Endothelial cell (in vitro differentiated cells): ENCODE data around the gene GNA12.

DNA sequence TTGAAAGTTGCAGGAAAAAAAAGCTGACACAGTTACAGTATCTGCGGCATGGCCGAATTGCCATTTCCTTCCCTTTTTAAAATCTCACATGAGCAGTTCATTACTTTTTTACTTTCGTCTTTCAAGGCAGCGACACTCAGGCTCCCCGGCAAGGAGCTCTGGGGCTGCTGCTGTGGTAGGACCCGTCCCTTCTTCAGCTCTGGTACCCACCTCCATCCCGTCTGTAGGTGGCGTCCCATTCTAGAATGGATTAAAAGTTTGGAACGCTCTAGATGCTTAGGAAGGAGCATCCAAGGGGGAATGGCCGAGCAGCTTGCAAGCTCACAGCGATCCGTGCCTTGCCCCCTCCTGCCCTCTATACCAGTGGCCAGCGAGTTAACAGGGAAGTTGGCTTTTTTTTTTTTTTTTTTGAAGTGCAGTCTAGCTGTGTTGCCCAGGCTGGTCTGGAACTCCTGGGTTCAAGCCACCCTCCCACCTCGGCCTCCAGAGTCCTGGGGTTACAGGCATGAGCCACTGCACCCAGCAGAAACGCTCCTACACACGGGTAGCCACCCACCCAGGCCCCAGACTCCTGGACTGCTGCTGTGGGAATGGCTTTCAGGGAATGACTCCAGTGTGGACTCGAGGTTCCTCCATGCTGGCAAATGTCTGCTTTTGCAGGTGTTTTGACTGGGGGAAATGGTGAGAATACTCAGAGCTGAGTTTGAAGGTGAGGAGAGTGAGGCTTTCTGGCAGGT lies 22.7 kb upstream of the TTYH3 start:
- PRO-cap: no peak

GRCh38 chr7:2621980-2622768 lies 9.6 kb upstream of the TTYH3 start:
- PRO-cap: no peak

- PRO-cap: no peak
These were observed 6.4 kb downstream of the TTYH3 start for GRCh38 chr7:2637840-2638853.

DNA sequence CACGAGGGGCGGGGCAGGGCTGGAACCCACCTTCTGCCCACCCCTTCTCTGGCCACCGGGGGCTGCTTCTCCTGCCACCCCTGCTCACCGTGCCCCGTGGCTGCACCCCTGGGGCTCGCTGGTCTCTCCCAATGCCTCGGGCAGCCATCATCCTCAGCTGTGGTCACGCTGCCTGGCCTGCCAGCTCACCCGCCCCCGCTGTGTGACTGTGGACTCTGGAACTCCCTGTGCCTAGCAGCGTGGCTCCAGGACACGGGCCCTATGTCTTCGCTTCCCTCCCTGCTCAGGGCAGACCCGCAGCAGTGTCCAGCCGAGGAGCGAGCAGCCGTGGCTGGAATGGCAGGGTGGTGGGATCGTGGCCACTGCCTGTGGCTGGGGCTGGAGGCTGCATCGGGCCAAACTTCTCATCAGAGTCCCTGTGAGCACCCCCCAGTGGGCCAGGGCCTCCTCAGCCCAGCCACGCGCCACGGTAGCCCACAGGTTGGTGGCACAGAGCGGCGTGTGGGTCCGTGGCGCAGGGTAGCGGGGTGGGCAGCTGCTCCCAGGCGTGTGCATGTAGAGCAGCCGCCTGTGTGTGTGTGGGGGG lies 8.1 kb downstream of the TTYH3 start:
- PRO-cap: no peak

DNA sequence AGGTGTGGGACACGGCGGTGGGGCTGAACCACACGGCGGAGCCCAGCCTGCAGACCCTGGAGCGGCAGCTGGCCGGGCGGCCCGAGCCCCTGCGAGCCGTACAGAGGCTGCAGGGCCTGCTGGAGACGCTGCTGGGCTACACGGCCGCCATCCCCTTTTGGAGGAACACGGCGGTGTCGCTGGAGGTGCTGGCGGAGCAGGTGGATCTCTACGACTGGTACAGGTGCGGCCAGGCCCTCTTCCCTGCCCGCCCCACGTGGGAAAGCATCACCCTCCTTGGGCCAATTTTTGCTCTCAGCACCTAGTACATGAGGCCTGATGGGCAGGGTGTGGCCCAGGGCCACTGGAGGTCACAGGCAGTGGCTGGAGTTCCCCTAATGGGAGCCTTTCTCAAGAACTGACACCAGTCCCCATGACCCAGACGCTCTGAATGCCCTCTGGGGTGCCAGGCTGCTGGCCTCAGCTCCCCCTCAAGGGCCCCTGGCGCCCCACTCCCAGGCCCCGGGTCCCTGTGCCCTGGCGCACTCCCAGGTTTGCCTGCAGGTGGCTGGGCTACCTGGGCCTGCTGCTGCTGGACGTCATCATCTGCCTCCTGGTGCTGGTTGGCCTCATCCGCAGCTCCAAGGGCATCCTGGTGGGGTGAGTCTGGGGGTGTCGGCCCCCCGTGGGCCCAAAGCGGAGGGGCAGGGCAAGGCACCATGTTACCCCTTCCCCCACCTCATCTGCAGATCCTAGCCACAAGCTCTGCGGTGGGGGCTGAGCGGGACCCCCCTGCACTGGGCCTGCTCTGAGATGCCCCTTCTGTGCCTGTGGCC lies 15.8 kb downstream of the TTYH3 start:
- PRO-cap: no peak

DNA sequence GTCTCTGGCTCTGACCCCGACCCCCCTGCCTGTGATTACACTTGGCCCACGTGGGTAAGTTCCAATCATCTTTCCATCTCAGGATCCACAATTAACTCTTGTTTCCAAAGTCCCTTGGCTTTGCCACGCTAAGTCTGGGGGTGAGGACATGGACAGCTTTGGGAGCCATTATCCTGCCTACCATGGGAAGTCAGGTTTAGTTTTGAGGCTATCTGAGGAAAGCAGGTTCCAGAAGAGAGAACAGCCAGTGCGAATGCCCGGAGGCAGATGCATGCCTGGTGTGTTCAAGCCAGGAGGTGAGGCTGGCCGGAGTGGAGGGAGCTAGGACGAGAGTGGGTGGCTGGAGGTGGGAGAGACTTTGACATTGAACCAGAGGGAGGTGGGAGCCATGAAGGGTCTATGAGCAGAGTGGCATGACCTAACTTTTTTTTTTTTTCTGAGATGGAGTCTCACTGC lies 20.8 kb upstream of the AMZ1 start:
- PRO-cap: no peak

DNA sequence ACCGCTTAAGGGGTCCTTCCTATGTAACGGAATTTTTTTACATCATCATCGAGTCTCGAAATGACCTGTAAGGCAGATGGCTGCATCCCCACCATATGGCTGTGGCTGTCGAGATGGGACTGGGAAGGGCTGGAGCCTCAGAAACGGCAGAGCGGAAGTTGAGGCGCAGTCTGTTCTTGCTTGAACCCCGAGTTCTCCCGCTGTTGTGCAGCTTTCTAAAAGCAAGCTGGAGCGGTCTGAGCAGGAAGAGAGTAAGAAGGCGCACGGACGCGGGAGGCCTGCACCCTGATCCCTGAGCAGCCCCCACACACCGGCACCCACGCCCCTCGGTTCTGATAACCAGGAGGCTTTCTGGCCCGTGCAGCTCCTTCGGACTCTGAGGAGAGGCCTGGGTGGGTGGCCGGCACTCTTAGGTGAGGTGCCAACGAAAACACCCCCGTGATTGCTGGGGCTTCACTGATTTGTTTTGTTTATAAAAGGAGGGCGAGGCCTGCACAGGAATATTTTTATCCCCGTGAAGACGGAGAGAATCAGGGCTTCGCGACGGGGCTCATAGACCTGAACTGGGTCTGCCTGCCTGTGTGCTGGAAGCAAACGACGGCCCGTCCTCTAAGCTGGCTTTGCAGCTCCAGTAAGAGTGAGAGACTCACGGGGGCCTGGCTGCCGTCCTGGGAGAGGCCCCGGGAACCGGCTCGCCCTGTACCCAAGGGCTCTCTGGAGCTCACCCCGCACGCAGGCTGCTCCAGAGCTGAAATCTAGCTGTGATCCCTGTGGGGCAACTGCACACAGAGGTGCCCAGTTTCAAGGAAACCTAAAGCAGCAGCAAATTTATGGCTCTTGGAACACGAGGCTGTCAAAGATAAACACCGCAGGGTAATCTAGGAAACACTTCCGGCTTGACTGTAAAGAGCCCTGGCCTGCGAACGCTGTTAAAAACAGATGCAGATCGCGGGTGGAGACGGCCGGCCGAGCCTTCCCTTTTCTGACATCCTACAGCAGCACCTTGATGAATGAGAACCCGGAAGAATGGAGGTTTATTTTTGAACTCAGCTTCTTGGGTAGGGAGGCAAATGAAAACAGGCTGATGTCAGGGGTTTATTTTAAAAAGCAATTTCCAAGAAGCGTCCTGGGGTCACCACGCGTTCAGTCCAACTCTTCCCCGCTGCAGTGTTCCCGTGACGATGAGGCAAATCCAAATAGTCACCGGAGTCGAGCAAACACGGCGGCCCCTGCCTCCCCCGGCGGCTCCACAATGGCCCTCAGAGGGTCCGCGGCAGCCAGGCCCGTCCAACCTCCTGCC lies 29.2 kb downstream of the AMZ1 start:
- PRO-cap: no peak

- PRO-cap: no peak
These were observed 43.0 kb downstream of the AMZ1 start for GRCh38 chr7:2730915-2731576.

DNA sequence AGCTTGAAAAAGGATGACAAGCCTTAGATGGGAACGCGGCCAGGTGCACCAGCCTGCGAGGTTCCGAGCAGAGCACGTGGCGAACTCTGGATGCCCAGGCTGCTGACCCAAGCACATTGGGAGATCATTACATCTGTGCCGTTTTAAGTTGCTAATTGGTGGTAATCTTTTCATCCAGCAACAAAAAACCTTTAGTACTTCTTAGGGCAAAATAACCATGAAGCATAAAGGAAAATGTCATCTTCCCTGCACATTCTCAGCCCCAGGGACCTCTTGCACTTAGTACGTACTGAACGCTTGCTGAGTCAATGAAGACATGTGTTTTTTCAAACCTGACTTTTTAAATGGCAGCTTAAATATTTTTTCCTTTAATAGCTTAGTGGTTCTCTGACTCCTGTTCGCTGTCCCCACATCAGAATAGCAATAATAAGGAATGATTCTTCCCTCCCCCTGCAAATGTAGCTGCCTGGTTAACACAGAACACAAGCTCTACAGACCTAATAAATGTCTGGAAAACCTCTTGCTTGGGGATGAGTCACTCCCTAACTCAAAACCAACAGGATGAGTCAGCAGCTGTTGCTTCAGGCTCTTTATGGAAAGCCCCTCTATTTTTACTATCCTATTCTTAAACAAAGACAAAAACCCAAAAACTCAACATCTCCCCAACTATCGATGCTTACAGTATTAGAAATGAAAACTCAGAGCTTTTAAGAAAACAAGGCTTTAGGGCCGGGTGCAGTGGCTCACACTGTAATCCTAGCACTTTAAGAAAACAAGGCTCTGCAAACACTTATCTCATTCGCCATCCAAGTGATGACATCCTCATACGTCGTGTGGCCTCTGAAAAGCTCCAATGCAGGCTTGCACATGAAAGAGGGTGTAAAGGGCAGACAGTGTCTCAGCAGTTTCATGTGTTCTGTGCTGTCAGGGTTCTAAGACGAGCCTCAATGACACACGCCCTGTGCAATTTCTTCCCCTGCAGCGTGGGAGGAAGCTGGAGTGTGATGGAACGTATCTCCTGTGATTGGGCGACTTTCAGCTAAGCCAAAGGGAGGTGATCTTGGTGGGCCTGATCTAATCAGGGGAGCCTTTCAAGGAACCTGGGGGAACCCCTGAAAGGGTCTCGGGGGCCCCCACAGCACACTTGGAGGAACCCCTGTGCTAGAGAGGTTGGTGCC lies 69.9 kb downstream of the AMZ1 start:
- PRO-cap: no peak

DNA sequence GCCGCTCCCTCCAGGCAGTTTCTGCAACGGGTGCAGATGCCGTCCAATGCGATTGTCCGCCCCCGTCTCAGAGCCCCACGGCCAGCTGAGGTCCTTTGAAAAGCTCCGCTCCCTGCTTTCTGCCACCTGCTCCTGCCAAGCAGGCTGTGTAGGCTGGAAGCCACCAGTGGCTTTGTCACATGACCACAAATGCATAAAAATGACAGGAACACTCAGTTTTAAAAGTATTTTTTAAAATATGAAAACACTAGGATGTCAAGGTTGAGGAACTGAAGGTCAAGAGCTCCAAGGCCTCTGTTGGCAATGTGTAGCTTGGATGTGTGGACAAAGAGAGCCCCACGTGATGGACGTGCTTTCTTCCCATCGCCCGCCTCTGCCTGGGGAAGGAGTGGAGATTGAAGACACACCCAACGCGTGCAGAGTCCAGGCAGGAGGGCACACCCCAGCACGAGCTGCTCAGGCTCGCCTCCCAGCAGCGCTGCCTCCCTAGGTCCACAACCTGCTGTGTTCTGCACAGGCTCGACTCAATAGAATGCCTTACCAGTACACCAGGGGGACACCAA lies 71.9 kb downstream of the AMZ1 start:
- PRO-cap: no peak

DNA sequence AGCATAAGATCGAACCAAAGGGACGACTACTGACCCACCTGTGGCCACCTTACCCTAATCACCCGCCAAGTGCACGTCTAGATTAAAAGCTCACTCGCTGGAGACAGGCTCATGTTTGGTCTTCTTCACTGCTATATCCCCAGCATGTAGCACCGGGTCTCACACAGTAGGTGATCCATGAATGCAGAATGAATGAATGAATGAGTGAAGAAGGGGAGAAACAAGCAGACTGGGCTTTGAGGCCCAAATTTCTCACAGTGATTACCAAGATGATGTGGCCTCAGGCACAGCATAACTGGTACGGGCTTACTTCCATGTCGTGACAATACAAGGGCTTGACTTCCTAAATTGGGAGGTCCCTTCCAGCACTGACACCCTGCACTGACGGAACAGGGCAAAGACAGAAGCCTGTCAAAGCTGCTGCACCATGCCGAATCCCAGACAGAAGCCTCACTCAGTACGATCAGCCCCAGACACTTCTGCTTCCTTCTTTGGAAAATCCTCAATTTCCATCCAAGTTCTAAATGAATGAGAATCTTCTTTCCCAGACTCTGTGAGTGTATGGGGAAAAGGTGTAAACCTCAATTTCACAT lies 52.0 kb downstream of the GNA12 start:
- PRO-cap: no peak

GRCh38 chr7:2821148-2821869 lies 22.8 kb downstream of the GNA12 start:
- PRO-cap: bidirectional peak, plus-strand start at chr7:2821728, minus-strand start at chr7:2821684

DNA sequence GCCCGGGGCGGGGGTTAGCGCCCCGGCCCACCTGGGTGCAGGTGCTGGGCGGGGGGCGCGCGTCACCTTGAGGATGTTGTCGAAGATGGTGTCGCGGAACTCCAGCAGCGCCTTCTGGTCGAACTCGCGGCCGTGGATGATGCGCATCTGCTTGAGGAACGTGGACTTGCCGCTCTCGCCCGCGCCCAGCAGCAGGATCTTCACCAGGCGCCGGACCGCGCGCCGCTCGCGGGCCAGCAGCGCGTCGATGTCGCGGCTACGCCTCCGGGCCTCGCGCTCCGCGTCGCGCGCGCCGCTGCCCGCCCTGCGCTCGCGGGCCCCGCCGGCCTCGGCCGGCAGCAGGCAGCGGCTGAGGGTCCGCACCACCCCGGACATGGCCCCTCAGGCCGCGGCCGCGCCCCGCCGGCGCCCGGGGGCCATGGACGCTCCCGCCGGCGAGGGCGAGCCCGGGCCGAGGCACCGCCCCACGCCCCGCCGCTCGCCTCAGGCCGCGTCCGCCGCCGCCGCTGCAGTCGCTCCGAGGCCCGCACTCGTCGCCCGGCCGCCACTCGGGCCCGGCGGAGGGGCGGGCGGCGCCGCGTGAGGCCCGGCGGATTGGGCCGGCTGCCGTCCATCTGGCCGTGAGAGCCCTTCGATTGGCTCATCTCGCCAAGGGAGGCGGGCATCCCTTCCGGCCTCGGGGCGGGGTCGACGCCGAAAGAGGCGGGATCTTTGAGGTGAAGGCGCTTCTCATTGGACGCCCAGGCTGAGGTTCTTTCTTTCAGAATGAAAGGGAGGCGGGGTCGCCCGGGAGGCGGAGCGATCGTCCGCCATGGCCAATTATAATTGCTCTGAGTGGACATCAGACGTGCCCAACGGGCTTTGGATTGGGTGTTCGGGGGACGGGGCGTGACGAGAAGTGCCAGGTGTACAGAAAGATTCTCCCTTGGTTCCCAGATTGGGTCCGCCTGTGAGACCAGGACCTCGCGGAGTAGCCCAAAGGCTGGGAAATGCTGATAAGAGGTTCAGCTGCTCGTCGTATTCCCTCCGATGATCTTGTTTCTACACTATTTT lies at the start of gene GNA12:
TSS of gene GNA12 (minus strand) at position 522 of the 1,053 bp plus-strand sequence.
- PRO-cap: bidirectional peak, plus-strand start at position 194 of the sequence, minus-strand start at position 116 of the sequence; bidirectional peak, plus-strand start at position 910 of the sequence, minus-strand start at position 522 of the sequence; unidirectional peak, plus-strand start at position 935 of the sequence

- PRO-cap: no peak
These were observed 15.5 kb downstream of the CARD11 start for GRCh38 chr7:3028022-3028779.

DNA sequence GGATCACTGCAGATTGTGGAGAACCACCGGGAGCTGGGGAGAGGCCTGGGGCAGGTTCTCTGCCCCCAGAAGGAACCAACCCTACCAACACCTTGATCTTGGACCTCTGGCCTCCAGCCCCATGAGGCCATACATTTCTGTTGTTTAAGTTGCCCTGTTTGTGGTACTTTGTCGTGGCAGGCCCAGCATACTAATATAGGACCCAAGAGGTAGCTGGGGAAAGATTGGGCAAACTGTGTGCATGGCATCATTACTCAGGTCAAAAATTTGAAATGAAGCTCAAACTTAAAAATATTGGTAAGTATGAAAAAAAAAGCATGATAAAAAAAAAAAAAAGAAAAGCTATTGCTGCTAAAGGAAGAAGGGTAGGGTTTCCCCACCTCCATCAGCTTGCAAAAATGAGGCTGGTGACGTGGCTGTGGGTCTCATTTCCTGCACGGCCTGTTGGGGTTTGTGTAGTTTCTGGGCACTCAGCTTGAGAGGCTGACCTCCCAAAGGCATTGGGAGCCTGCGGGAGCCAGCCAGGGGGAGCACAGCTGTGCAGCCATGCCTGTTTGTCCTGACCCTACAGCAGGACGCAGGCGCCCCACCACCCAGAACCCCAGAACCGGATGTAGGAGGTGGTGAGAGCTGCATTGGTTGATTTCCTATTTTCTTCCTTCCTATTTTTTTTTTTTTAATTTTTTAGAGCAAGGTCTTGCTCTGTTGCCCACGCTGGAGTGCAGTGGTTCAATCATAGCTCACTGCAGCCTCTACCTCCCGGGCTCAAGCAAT lies 48.7 kb upstream of the CARD11 start:
- PRO-cap: no peak

DNA sequence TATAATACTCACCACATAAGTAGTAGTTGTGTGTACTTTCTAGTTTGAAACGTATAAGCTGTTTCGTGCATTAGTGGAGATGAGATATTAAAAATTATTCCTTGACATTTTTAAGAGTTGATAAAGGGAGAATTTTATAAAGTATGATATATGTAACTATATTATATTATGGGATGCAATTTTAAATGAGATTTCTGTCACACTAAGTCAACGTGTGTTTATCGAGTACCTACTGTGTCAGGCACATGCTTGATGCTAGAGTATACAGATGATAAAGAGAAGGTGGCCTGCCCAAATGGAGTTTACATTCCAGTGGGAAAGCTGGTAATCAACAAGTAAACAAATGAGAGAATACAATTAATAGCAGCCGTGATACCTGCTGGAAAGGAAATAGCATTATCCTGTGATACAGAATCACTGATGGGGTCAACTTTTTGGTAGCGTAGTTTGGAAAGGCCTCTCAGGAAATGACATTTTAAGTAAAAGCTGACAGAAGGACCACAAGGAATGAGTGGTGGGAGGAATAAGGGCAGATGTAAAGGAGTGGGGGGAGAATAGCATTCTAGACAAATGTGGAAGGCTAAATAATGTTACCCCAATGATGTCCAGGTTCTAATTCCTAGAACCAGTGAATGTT lies 87.7 kb downstream of the SDK1 start:
- PRO-cap: no peak

- PRO-cap: no peak
These were observed 337.9 kb downstream of the SDK1 start for GRCh38 chr7:3638967-3639266.

DNA sequence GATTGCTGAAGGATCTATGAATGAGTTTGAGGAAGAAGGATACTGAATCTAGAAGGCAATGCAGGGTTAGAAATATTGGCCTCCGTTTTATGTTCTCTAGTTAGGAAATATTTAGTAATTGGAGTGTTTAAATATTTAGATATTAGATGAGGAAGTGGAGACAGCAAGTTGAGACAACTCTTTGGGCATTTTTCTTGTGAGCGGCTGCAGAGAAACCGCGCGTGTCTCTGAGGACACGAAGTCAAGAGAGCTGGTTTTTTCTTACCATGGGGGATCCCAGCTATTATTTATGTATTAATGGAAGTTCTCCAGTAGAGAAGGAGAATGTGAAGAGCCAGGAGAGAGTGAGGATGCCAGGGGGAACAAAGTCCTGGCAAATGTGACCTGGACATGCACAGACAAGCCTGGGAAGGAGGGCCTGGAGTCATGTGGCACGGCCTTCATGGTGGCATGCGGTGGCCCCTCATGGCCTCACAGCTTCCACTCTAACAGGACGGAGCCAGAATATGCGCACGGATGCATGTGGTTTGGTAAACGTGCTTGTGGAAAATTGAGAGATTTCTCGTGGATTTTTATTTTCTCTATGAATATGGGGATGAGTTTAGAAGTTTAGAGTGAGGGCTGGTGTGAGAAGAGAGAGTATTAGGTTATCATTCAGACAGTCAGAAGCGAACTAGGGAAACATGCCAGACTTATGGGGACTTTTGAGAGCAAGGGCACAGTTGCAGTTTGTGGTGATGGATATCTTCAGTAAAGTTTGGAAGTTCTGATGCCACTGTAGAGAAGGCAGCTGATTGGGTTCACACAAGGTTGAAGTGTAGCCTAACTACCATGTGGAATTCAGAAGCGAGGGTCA lies 351.2 kb downstream of the SDK1 start:
- PRO-cap: no peak

DNA sequence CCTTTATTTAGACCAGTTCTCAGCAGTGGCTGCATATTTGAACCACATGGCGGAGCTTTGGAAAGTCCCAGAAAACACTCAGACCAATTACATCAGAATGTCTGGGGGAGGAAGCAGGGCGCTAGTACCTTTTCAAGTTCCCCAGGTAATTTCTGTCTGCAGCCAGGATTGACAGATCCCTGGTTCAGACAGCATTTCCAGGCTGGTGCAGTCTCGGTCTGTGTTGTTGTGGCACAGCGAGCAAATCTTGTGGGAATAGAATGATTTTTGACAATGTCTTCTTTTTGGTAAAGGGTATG lies 561.1 kb downstream of the SDK1 start:
- PRO-cap: no peak

GRCh38 chr7:3943146-3943675 lies 642.2 kb downstream of the SDK1 start:
- PRO-cap: no peak